ENCODE measurements around a stretch of chr15.

DNA sequence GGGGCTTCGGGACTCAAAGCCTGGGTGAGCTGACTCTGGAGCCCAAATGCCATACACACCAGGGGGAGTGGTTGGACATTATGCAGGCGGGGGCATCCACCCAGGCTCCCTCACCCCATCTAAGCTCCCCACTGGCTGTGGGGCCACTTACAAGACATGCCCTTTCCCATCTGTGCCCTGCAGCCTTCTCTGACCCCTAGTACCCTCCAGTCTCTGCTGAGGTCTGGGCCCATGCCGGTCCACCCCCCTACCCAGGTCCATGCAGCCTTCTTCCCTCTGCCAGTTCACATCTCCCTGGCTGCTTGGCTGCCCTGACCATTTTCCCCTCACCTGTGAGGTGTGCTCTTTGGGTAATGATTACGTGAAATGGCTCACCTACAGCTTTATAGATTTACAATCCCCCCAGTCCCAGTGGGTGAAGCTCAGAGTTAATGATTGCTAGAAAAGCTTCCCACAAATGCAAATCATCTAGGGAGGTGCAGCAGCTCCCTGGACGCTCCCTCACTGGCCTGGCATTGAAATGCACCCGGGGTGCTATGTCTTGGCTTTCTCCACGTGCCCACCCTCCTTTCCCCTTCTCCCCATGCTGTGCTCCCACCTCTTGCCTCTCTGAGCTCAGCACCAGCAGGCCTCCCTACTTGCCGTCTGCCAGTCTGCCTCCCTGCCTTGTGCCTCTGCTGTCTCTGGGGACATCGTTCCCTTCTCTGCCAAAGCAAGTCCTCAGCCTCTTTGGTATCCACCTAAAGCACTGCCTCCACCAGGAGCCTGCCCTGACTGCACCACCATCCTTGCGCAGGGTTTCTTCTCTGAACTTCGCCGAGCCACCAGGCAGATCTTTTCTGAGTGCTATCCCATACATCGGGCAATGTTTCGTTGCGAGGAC, 18.7 kb downstream of the PAQR5 start:
- RAMPAGE, long total RNA, result no peak
- RRBS, result no CpG with 5 or more reads among the region's 15 CpGs
PRO-cap:
- standard, result no peak
- CoPRO, capped RNA only, 2 experiments, result no peak in any of the 2 experiments
- CoPRO, capped and uncapped RNA, 2 experiments, result no peak in any of the 2 experiments
- CoPRO, uncapped RNA only, 2 experiments, result no peak in any of the 2 experiments
CAGE:
- cytosol, long polyA plus RNA, result no peak
- long polyA plus RNA, result no peak
- nucleolus, long total RNA, result no peak
- nucleus, long polyA plus RNA, result no peak

GRCh38 chr15:69628630-69628916, 176.0 kb downstream of the RPLP1 start:
- RAMPAGE, long total RNA, result no peak
- RRBS, result no CpG with 5 or more reads among the region's 4 CpGs
PRO-cap:
- standard, result no peak
- CoPRO, capped RNA only, 2 experiments, result no peak in any of the 2 experiments
- CoPRO, capped and uncapped RNA, 2 experiments, result no peak in any of the 2 experiments
- CoPRO, uncapped RNA only, 2 experiments, result no peak in any of the 2 experiments
CAGE:
- cytosol, long polyA plus RNA, result no peak
- long polyA plus RNA, result no peak
- nucleolus, long total RNA, result no peak
- nucleus, long polyA plus RNA, result no peak

DNA sequence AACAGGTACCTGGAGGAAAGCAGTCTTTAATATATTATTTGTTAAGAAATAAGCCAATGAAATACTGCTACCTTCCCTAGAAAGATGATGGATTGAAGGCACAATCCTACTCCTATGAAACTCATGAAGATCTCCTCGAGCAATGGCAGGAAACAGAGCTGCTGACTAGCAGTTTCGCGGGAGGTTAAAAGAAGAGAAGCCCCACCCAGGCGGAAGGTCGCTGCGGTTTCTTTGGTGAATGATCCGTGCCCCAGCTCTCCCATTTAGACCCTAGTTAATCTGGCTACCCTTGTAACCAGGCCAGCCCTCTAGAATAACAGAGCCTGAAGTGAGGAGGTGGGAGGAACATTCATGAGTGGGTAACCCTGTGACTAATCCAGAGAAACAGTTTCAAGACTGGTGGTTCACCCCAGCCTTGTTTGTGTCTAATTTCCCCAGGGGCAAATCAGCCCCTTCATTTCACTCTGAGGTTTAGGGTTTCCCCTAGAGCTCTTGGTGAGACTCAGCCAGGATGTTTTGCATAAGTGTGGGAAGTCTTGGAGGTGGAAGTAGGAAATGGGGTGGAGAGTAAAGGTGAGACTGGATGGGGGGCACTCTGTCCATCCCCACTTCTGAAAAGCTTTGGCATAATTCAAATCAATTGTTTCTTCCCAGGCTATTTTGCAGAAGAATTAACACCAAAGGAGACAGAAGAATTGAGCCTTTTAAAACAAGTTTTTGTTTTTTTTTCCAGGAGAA, 303.0 kb downstream of the RPLP1 start:
- RAMPAGE, long total RNA, result no peak
- RRBS, result no CpG with 5 or more reads among the region's 7 CpGs
PRO-cap:
- standard, result no peak
- CoPRO, capped RNA only, 2 experiments, result no peak in any of the 2 experiments
- CoPRO, capped and uncapped RNA, 2 experiments, result no peak in any of the 2 experiments
- CoPRO, uncapped RNA only, 2 experiments, result no peak in any of the 2 experiments
CAGE:
- cytosol, long polyA plus RNA, result no peak
- long polyA plus RNA, result no peak
- nucleolus, long total RNA, result no peak
- nucleus, long polyA plus RNA, result no peak

DNA sequence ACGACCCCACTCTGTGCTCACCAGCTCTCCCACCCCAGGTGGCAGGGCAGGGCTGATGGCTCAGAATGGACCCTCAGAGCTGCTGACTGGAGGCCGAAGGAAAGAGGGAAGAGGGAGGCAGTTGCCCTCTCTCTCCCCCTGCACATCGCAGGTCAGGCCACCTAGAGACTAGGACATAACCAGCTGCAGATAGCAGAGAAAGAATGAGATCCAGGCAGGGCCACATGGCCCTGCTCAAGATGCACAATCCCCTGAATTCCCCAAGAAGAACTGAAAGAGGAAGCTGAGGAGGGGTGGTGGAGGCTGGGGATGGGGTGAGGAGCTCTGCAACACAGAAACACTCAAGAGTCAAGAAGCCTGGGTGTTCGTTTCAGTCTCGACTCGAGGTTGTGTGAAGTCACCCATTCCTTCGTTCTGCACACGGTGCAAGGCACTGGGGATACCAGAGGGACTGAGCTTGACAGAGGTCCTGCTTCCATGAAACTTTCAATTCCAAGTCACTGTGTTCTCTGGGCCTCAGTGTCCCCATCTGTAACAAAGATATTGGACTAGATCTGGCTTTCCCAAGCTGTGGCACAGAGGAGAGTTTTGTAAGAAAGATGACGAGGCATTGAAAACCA, 62.0 kb downstream of the TLE3 start:
- RAMPAGE, long total RNA, result no peak
- RRBS, result no CpG with 5 or more reads among the region's 9 CpGs
PRO-cap:
- standard, result no peak
- CoPRO, capped RNA only, 2 experiments, result no peak in any of the 2 experiments
- CoPRO, capped and uncapped RNA, 2 experiments, result no peak in any of the 2 experiments
- CoPRO, uncapped RNA only, 2 experiments, result no peak in any of the 2 experiments
CAGE:
- cytosol, long polyA plus RNA, result no peak
- long polyA plus RNA, result no peak
- nucleolus, long total RNA, result no peak
- nucleus, long polyA plus RNA, result no peak

DNA sequence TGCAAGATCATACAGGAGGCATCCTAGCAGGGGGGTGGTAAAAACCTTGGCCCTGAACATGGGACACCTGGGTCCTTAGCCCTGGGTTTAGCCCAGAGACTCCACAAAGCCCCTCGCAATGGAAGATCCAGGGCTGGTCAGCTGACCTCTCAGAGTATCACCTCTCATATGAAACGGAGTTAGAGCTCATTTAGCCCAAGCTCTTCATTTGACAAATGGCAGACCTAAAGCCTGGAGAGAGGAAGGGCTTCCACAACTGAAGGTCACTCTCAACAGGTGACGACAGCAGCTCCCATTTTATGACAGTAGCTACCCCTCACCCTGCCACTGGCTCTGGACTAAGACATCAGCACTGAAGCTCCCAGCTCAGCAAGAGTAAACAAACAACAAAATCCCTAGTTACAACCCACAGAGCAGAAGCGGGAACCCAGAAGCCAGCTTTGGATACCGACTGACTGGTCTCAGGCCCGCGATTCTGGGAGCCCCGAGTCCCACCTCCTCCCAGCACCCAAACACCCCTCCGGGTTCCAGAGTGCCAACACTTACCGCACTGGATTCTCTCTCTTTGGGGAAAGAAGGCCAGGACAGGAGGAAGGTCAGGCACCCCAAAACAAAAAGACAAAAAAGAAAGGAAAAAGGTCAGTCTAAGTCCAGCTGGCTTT, 33.7 kb downstream of the TLE3 start:
- RAMPAGE, long total RNA, result no peak
- RRBS, result no CpG with 5 or more reads among the region's 10 CpGs
PRO-cap:
- standard, result no peak
- CoPRO, capped RNA only, 2 experiments, result no peak in any of the 2 experiments
- CoPRO, capped and uncapped RNA, 2 experiments, result no peak in any of the 2 experiments
- CoPRO, uncapped RNA only, 2 experiments, result no peak in any of the 2 experiments
CAGE:
- cytosol, long polyA plus RNA, result no peak
- long polyA plus RNA, result no peak
- nucleolus, long total RNA, result no peak
- nucleus, long polyA plus RNA, result no peak

DNA sequence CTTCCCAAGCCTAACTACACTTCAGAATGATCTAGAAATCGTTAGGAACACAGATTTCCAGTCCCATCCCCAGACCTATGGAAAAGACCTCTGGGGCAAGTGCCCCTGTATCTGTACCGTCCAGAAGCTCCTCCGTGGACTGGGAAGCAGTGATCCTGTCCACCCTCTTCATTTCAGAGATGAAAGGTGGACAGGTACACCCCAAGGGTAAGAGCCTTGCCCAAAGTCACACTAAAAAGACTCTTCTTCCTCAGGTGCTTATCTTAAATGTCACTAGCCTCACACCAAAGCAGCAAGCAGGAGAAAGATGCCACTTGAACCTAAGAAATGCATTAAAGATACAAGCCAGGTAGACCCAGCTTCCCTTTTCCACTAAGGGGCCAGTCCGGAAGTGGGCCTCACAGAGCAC, 24.2 kb downstream of the TLE3 start:
- RAMPAGE, long total RNA, result no peak
- RRBS, result no CpG with 5 or more reads among the region's 4 CpGs
PRO-cap:
- standard, result no peak
- CoPRO, capped RNA only, 2 experiments, result no peak in any of the 2 experiments
- CoPRO, capped and uncapped RNA, 2 experiments, result no peak in any of the 2 experiments
- CoPRO, uncapped RNA only, 2 experiments, result no peak in any of the 2 experiments
CAGE:
- cytosol, long polyA plus RNA, result no peak
- long polyA plus RNA, result no peak
- nucleolus, long total RNA, result no peak
- nucleus, long polyA plus RNA, result no peak

- RAMPAGE, long total RNA, result no peak
- RRBS, result no CpG with 5 or more reads among the region's 13 CpGs
PRO-cap:
- standard, result no peak
- CoPRO, capped RNA only, 2 experiments, result no peak in any of the 2 experiments
- CoPRO, capped and uncapped RNA, 2 experiments, result no peak in any of the 2 experiments
- CoPRO, uncapped RNA only, 2 experiments, result no peak in any of the 2 experiments
CAGE:
- cytosol, long polyA plus RNA, result no peak
- long polyA plus RNA, result no peak
- nucleolus, long total RNA, result no peak
- nucleus, long polyA plus RNA, result no peak
Measured at GRCh38 chr15:70093076-70094163, 4.3 kb downstream of the TLE3 start.

DNA sequence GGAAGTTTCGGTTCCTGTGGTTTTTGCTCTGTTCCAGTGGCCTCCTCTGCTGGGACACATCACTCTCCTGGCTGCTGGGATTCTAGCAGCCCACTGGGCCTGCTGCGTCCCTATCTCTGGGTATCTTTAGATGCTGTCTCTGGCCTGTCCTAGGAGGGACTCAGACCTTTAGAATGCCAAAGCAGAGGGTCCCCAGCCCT, 148.3 kb upstream of the TLE3 start:
- RAMPAGE, long total RNA, result no peak
- RRBS, result no CpG with 5 or more reads among the region's 2 CpGs
PRO-cap:
- standard, result no peak
- CoPRO, capped RNA only, 2 experiments, result no peak in any of the 2 experiments
- CoPRO, capped and uncapped RNA, 2 experiments, result no peak in any of the 2 experiments
- CoPRO, uncapped RNA only, 2 experiments, result no peak in any of the 2 experiments
CAGE:
- cytosol, long polyA plus RNA, result no peak
- long polyA plus RNA, result no peak
- nucleolus, long total RNA, result no peak
- nucleus, long polyA plus RNA, result no peak

DNA sequence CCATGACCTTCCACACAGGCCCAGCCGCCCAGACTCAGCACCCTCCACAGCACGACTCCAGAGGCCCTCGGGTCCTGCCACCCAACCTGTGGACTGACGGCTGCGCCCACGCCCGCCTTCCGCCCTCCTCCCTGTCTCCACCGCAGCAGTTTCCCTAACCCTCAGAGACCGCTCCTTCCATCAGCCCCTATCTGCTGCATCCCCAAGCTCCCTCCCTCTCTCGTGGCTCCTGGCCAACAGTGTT, 168.6 kb upstream of the TLE3 start:
- RAMPAGE, long total RNA, result no peak
- RRBS, result no CpG with 5 or more reads among the region's 11 CpGs
PRO-cap:
- standard, result no peak
- CoPRO, capped RNA only, 2 experiments, result no peak in any of the 2 experiments
- CoPRO, capped and uncapped RNA, 2 experiments, result no peak in any of the 2 experiments
- CoPRO, uncapped RNA only, 2 experiments, result no peak in any of the 2 experiments
CAGE:
- cytosol, long polyA plus RNA, result no peak
- long polyA plus RNA, result no peak
- nucleolus, long total RNA, result no peak
- nucleus, long polyA plus RNA, result no peak

DNA sequence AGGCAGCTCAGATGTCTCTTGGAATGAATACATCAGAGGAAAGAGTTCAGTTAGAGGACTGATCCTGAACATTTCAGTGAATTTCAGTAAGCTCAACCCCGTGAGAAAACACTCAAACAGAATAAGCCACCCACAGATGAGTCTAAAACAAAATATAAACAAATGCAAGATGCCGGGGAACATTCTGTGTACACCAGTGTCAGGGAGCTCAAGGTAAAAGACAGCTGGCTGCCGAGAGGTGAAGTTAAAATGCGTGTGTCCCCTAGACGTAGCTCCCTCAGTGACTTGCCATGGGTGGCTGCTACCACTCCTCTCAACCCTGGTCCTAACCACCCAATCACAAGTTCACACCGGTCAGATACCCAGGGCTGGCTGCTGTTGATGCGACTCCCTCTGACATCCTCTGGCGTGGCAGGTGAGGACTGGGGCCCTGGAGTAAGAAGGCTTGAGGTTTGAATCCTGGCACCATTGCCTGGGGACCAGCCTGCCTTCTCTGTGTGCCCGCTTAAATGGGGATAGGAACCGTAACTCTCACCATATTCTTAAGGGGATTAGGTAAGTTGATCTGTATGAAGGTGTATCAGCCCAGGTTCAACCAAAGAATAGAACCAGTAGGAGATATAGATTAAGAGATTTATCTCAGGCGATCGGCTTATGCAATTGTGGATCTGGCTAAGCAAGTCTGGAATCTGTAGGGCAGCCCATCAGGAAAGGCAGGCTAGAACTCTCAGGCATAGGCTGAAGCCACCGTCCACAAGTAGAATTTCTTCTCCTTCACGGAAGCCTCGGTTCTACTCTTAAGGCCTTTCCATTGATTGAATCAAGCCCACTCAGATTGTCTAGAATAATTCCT, 203.5 kb downstream of the UACA start:
- RAMPAGE, long total RNA, result no peak
- RRBS, result no CpG with 5 or more reads among the region's 15 CpGs
PRO-cap:
- standard, result no peak
- CoPRO, capped RNA only, 2 experiments, result no peak in any of the 2 experiments
- CoPRO, capped and uncapped RNA, 2 experiments, result no peak in any of the 2 experiments
- CoPRO, uncapped RNA only, 2 experiments, result no peak in any of the 2 experiments
CAGE:
- cytosol, long polyA plus RNA, result no peak
- long polyA plus RNA, result no peak
- nucleolus, long total RNA, result no peak
- nucleus, long polyA plus RNA, result no peak

GRCh38 chr15:70807011-70807549, 43.7 kb upstream of the UACA start:
- RAMPAGE, long total RNA, result no peak
- RRBS, result no CpG with 5 or more reads among the region's 8 CpGs
PRO-cap:
- standard, result no peak
- CoPRO, capped RNA only, 2 experiments, result no peak in any of the 2 experiments
- CoPRO, capped and uncapped RNA, 2 experiments, result no peak in any of the 2 experiments
- CoPRO, uncapped RNA only, 2 experiments, result no peak in any of the 2 experiments
CAGE:
- cytosol, long polyA plus RNA, result no peak
- long polyA plus RNA, result no peak
- nucleolus, long total RNA, result no peak
- nucleus, long polyA plus RNA, result no peak

- RAMPAGE, long total RNA, result no peak
PRO-cap:
- standard, result no peak
- CoPRO, capped RNA only, 2 experiments, result no peak in any of the 2 experiments
- CoPRO, capped and uncapped RNA, 2 experiments, result no peak in any of the 2 experiments
- CoPRO, uncapped RNA only, 2 experiments, result no peak in any of the 2 experiments
CAGE:
- cytosol, long polyA plus RNA, result no peak
- long polyA plus RNA, result no peak
- nucleolus, long total RNA, result no peak
- nucleus, long polyA plus RNA, result no peak
Measured at GRCh38 chr15:71049001-71049410, 66.3 kb upstream of the THSD4 start.

GRCh38 chr15:71096788-71097114, 18.5 kb upstream of the THSD4 start:
- RAMPAGE, long total RNA, result no peak
- RRBS, result no CpG with 5 or more reads among the region's 2 CpGs
PRO-cap:
- standard, result no peak
- CoPRO, capped RNA only, 2 experiments, result no peak in any of the 2 experiments
- CoPRO, capped and uncapped RNA, 2 experiments, result no peak in any of the 2 experiments
- CoPRO, uncapped RNA only, 2 experiments, result no peak in any of the 2 experiments
CAGE:
- cytosol, long polyA plus RNA, result no peak
- long polyA plus RNA, result no peak
- nucleolus, long total RNA, result no peak
- nucleus, long polyA plus RNA, result no peak

GRCh38 chr15:71168313-71168855, 53.1 kb downstream of the THSD4 start:
- RAMPAGE, long total RNA, result no peak
- RRBS, result no CpG with 5 or more reads among the region's 4 CpGs
PRO-cap:
- standard, result no peak
- CoPRO, capped RNA only, 2 experiments, result no peak in any of the 2 experiments
- CoPRO, capped and uncapped RNA, 2 experiments, result no peak in any of the 2 experiments
- CoPRO, uncapped RNA only, 2 experiments, result no peak in any of the 2 experiments
CAGE:
- cytosol, long polyA plus RNA, result no peak
- long polyA plus RNA, result no peak
- nucleolus, long total RNA, result no peak
- nucleus, long polyA plus RNA, result no peak

- RAMPAGE, long total RNA, result no peak
- RRBS, result no CpG with 5 or more reads among the region's 14 CpGs
PRO-cap:
- standard, result no peak
- CoPRO, capped RNA only, 2 experiments, result no peak in any of the 2 experiments
- CoPRO, capped and uncapped RNA, 2 experiments, result no peak in any of the 2 experiments
- CoPRO, uncapped RNA only, 2 experiments, result no peak in any of the 2 experiments
CAGE:
- cytosol, long polyA plus RNA, result no peak
- long polyA plus RNA, result no peak
- nucleolus, long total RNA, result no peak
- nucleus, long polyA plus RNA, result no peak
Measured at GRCh38 chr15:71214143-71214568, 98.9 kb downstream of the THSD4 start.

- RAMPAGE, long total RNA, result no peak
- RRBS, result no CpG with 5 or more reads among the region's 3 CpGs
PRO-cap:
- standard, result no peak
- CoPRO, capped RNA only, 2 experiments, result no peak in any of the 2 experiments
- CoPRO, capped and uncapped RNA, 2 experiments, result no peak in any of the 2 experiments
- CoPRO, uncapped RNA only, 2 experiments, result no peak in any of the 2 experiments
CAGE:
- cytosol, long polyA plus RNA, result no peak
- long polyA plus RNA, result no peak
- nucleolus, long total RNA, result no peak
- nucleus, long polyA plus RNA, result no peak
Measured at GRCh38 chr15:71447652-71448192, 332.5 kb downstream of the THSD4 start.

DNA sequence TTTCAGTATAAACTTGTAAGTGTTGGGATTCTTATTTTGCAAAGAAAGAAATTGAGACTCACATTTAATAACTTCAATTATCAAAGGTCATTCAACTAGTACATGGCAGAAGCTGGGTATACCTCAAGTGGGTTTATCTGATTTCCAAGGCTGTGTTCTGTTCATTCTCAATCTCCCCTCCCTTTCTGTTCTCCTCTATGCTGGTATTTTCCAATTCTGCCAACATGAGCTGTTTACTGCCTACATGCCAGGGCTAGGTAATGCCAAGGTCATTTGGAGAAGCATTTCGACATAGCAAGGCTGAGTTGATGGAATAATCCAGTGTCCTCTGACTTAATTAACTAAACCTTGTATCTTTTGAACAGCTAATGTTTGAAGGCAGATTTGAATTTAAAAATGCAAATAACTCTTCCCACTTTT, 309.1 kb upstream of the NR2E3 start:
- RAMPAGE, long total RNA, result no peak
- RRBS, result no CpG with 5 or more reads among the region's 1 CpG
PRO-cap:
- standard, result no peak
- CoPRO, capped RNA only, 2 experiments, result no peak in any of the 2 experiments
- CoPRO, capped and uncapped RNA, 2 experiments, result no peak in any of the 2 experiments
- CoPRO, uncapped RNA only, 2 experiments, result no peak in any of the 2 experiments
CAGE:
- cytosol, long polyA plus RNA, result no peak
- long polyA plus RNA, result no peak
- nucleolus, long total RNA, result no peak
- nucleus, long polyA plus RNA, result no peak

- RAMPAGE, long total RNA, result no peak
- RRBS, result no CpG with 5 or more reads among the region's 11 CpGs
PRO-cap:
- standard, result no peak
- CoPRO, capped RNA only, 2 experiments, result no peak in any of the 2 experiments
- CoPRO, capped and uncapped RNA, 2 experiments, result no peak in any of the 2 experiments
- CoPRO, uncapped RNA only, 2 experiments, result no peak in any of the 2 experiments
CAGE:
- cytosol, long polyA plus RNA, result no peak
- long polyA plus RNA, result no peak
- nucleolus, long total RNA, result no peak
- nucleus, long polyA plus RNA, result no peak
Measured at GRCh38 chr15:72167857-72168844, 29.4 kb downstream of the GRAMD2A start.

DNA sequence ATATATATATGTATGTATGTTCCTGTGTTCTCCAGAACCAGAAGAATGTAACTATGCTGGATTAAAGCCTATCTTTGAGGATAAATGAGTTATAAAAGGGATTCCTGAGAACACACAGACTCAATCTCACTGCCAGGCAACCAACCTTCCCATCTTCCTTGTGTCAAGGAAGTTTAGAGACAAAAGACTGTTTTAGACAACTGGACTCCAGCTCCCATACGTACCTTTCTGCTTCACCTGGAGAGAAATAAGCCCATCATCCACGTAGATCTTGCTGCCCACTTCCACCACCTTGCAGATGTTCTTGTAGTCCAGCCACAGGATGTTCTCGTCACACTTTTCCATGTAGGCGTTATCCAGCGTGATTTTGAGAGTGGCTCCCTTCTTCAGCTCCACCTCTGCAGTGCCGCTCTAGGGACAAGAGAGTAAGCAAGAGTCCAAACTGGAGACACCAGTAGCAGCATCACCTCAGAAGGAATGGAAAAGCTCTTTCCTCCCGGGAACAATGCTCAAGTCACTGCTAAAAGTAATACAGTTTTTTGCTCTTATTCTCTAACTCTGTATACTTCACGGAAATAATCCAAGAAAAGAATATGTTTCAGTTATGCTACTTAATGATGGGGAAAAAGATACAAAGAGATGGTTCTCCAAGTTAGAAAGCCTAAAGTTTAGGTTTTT, 12.0 kb upstream of the GRAMD2A start:
- RAMPAGE, long total RNA, result no peak
- RRBS, result no CpG with 5 or more reads among the region's 8 CpGs
PRO-cap:
- standard, result no peak
- CoPRO, capped RNA only, 2 experiments, result no peak in any of the 2 experiments
- CoPRO, capped and uncapped RNA, 2 experiments, result no peak in any of the 2 experiments
- CoPRO, uncapped RNA only, 2 experiments, result peak in 1 of 2 experiments; most common minus-strand start position 456 of the sequence (in 1)
CAGE:
- cytosol, long polyA plus RNA, result no peak
- long polyA plus RNA, result no peak
- nucleolus, long total RNA, result no peak
- nucleus, long polyA plus RNA, result no peak

Data from K562 (cell line).